Penis (tissue), 1 donor: ENCODE measurements around a stretch of chr16.

DNA sequence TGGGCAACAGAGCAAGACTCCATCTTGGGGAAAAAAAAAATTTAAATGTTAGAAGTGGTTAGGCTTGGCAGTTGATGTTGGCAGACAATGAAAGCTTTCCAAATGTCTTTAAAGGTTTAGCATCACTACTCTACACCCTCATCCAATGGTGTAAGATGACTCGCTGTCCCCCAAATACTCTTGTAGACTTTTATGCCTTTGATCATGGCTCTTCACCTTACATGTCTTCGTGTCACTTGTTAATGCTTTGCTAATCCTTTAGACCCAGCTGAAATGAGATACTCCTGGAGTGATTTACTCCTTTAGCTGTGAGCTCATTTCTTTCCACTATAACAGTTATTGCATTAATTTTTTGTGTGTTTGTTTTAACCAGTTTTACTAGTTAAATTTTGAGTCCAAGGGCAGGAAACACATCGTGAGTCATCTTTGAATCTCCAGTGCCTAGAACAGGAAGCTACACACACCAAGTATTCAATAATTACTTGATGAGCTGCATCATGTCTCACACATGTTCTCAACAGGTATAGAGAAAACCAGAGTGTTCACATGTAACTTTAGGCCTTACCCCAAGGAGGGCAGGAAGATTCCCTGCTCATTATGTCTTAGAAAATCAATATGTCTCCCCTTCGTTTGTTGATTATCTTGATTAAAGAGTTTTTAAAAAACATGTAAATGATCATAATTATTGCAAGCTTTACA lies 6.5 kb upstream of the CTCF start:
- PRO-cap, result no peak

DNA sequence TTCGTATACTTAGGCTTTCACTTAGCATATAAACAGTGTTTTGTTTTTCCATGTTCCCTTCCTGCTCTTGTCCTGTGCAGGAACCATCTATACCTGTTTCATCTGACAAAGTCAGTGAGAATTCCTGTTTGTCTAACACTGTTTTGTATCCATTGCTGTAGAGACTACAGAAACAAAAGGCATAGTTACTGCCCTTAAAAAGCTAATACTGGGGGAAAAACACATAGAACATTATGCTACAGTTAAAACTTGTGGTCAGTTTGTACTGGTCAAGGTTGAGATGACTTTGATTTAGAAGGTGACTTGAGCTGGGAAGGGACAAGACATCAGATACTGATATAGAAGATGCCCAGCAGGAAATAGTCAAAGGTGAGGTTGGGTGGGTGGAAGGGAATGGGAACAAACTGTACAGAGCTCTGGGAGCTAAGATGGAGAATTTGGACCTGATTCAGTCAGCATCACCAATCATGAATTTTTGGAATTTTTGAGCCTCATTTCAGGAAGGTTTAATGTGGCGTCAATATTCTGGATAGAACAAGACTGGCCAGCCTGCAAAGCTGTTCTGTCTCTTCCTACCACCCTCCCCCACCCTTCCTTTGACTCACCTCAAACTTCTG lies 32.4 kb downstream of the CTCF start:
- PRO-cap, result no peak

DNA sequence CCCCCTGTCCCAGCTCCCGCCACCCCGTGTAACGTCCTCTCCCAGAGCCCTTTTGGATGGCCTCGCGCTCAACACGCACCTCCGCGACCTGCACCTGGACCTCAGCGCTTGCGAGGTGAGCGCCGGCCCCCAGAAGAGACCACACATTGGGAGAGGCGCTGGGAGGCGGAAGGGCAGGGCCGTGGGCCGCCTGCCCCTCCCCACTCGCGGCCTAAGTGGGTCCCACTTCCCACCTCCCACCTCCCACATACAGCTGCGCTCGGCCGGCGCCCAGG lies 3.6 kb downstream of the CARMIL2 start:
- PRO-cap, result no peak

GRCh38 chr16:67652573-67653322 lies 7.3 kb downstream of the ACD start:
- PRO-cap, result no peak

GRCh38 chr16:67673424-67674296 lies 7.0 kb downstream of the C16orf86 start:
- PRO-cap, result unidirectional peak, plus-strand start at chr16:67673856

- PRO-cap, result no peak
Observed at GRCh38 chr16:67697738-67698159, 21.4 kb downstream of the GFOD2 start.

GRCh38 chr16:67718052-67718925 lies 827 bp downstream of the GFOD2 start:
- PRO-cap, result no peak

GRCh38 chr16:67803920-67804470 lies 2.4 kb downstream of the RANBP10 start:
- PRO-cap, result no peak

DNA sequence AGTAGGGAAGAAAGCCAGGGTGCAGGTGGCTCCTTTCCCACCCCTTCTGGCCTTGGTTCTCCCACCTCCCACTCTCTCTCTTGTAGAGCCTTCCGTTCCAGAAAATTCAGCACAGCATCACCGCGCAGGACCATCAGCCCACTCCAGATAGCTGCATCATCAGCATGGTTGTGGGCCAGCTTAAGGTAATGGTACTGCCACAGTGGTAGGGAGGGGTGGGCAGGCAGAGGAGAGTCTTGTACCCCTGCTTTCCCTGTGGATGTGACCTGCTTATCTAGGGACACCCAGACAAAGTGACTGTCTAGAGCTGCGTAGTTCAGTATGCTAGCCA lies 4.5 kb upstream of the EDC4 start:
- PRO-cap, result no peak

- PRO-cap, result unidirectional peak, minus-strand start at chr16:67873673
Observed at GRCh38 chr16:67873485-67873881, 631 bp downstream of the EDC4 start.

DNA sequence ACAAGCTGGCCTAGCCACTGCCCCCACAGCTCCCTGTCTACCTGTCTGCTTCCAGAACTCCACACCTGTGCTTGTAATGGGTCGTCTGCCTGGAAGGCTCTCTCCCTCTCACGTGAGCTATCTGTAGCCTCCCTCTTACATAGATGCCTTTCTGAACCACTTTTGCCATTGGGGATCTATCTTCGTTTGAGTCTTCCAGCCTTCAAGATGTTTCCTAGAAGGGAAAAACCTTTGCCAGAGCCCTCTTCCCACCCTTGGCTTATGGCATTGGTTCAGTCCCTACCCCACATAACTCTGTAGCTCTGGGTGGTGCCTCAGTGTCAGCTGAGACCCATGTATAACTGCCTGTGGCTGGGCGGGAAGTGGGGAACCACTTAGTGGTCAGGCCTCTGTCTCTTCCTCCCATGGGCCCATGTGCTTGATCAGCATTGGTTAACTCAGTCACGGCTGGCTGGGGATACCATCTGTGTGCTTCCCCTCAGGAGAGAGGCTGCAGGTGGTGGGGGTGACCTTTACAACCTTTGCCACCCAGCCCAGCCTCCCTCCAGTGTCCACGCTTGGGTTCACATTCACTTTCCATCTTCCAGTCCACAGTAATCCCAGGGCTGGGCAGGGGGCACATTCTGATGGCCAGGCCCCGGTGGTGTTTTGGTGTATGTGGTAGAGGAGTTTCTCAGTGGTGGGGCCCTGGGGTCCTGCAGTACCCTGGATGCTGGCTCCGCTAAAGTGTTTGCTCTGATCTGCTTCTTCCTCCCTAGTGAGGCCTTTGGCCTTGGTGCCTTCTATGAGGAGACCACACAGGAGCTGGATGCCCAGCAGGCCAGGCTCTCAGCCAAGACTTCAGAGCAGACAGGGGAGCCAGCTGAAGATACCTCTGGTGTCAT lies 10.3 kb upstream of the NFATC3 start:
- PRO-cap, result no peak

DNA sequence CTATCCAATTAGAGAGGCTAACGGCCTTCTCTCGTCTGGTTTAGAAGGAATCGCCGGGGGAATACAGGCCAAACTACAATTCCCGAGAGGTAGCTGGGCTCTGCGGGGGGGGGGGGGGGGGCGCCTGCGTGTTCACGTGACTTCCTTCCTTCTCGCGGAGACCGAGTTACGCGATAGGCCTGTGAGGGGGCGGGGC lies 180 bp upstream of the NFATC3 start:
- PRO-cap, result bidirectional peak, plus-strand start outside the sequence, minus-strand start at position 63 of the sequence

DNA sequence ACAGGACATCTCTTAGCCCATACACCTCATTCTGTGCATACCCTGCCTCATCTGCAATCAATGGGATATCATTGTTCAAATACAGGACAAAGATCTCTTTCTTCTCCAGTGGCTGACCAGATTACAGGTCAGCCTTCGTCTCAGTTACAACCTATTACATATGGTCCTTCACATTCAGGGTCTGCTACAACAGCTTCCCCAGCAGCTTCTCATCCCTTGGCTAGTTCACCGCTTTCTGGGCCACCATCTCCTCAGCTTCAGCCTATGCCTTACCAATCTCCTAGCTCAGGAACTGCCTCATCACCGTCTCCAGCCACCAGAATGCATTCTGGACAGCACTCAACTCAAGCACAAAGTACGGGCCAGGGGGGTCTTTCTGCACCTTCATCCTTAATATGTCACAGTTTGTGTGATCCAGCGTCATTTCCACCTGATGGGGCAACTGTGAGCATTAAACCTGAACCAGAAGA lies 44.6 kb downstream of the ESRP2 start:
- PRO-cap, result no peak

- PRO-cap, result no peak
Observed at GRCh38 chr16:68265917-68266029, 1.4 kb downstream of the SLC7A6 start.

DNA sequence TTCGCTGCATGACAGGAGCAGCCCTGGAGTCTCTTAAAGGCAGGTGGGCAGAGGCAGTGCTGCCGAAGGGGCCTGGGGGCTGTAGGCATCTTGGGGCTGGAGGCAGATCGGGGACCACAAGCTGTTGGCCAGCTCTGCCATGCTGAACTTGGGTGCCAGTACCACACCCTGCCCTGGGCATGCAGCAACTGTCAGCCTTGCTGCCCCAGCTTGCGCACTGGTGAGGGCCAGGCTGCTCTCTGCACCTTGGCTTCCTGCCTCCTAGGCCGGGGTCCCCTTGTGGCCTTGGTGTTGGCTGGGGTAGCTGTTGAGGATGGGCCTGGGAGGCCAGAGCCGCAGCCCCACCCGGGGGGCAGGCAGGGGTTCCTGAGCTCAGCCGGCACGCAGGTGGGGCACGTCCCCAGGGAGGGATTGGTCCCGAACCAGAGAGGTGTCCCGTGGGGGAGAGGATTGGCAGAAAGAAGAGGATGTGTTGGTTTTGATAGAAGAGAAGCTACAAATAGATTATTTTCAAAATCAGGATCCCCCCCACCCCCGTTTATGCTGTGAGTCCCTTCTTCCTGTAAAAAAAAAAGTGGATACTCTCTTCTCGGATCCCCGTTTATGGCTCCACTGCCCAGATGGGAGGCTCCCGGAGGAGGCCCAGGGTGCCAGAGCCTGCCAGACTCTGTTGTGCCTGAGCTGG lies 49.1 kb downstream of the PRMT7 start:
- PRO-cap, result no peak

DNA sequence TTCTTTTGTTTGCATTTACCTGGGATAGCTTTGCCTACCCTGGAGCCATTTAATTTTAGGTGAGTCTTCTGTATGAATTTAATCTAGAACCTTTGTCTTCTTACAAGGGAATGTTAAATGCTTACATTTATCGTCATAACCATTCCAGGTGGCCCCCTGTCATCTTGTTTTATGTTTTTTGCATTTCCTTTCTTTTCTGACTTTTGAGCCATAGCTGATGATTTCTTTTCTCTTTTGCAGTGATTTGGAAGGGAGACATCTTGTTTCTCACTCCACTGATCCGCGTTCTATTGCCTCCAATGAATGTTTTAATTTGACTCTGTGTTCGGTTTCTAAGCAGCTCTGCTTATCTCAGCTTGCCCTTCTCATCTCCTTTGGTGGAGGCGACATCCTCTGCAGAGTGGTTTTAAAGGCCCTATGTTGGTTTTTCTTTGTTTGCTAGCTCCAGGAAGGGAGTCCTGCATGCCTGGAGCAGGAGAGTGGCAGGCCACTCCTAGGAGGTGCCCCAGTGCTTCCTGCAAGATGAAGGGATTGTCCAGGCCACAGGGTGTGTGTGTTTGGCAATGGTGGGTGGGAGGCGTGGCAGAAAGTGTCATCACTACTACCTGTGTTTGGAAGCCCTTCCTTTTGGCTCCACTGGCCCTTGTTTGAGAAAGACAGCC lies 13.7 kb downstream of the SMPD3 start:
- PRO-cap, result no peak

DNA sequence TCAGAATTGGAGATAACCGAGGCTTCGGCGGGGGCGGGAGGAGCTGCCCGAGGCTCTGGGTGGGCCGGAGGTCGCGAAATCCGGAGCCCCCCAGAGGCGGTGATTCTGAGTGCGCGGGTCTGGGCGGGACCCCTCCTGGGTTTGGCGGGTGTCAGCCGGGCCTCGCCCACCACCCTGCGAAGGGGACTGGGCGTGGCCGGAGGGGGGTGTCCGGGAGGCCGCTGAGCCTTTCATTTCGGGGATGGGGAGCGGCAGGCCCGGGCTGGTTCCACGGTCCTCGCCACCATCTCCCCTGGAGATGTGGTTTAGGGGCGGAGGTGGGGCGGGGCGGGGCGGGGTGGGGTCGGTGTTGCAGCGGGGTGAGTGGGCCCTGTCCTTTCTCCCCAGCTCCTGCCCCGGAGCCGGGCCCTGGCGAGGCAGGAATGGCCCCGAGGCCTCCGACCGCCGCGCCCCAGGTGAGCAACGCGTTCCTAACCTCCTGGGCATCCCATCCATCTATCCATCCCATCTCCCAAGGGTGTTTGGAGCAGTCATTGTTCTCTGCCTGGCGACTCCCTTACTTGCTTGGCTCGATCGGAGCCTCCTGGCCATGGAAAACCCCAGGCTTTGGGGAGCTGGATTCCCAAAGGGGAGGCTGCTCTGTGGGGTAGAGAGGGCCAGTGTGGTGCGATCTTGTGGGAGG lies 421 bp downstream of the ZFP90 start:
- PRO-cap, result unidirectional peak, plus-strand start at position 234 of the sequence; bidirectional peak, plus-strand start at position 349 of the sequence, minus-strand start at position 302 of the sequence

- PRO-cap, result no peak
Observed at GRCh38 chr16:68589330-68589628, 50.2 kb downstream of the ZFP90 start.

DNA sequence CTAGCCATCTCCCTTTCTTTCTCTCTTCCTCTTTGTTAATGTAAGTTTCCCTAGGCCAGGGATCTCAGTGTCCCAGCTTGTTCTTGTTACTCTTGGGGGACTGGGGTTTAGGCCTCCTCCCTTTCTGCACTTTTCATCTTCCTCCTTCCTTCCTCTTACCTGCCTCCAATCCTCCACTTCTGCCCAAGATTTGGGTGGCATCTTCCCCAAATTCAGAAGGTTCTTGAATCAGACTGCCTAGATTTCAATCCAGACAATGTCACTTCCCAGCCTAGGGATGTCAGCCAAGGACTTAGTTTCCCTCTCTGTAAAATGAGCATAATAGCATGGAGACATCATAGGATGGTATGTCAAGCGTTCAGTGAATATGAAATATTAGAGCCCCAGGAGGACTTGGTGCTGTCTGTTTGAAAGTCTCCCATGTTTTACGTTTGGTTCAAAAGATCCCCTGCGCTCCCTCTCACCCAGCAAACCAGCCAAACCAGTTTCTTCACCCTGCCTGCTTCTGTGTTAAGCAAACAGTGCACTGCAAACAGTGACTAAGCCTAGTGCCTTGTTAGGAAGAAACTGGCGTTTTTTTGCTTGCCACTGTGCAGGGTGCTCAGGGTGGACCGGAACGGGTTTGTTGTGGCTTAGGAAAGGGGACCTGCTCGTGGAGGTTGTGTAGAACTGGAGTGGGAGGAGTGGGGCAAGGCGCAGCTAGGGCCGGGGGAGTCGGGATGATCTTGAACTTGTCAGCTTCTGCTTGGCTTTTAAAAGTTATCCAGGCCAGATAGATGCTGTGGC lies 7.5 kb downstream of the CDH1 start:
- PRO-cap, result bidirectional peak, plus-strand start at position 585 of the sequence, minus-strand start at position 427 of the sequence

DNA sequence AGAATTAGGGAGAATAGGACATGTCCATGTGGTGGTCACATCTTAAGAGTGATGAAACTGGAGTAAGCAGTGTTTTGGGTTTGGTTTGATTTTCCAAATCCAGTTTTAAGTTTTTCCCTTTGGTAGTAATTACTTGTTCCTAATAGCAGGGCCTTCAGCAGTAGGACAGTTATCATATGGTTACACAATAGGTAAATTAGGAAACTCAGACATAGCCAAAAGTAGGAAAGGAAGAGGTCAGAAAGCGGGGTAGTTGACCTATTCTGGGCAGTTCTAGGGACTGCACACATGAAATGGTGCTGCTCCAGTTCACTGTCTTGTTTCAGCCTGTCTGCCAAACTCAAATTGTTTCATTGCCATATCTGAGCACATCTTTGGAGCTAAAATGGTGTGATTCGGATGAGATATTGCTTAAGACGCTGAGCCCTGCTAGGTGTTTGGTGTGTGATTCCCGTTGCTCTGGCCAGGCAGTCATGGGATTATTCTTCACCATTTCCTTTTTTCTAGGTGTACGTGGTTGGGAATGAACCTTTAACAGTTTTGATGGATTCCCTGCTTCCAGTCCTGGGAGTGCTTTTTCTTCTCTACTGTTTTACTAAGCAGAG lies 56.7 kb downstream of the TANGO6 start:
- PRO-cap, result no peak